ENCODE measurements around a stretch of chr21.

- RRBS = no CpG with 5 or more reads among the region's 21 CpGs
Measured at GRCh38 chr21:45056352-45056881, 18.0 kb upstream of the ADARB1 start.

DNA sequence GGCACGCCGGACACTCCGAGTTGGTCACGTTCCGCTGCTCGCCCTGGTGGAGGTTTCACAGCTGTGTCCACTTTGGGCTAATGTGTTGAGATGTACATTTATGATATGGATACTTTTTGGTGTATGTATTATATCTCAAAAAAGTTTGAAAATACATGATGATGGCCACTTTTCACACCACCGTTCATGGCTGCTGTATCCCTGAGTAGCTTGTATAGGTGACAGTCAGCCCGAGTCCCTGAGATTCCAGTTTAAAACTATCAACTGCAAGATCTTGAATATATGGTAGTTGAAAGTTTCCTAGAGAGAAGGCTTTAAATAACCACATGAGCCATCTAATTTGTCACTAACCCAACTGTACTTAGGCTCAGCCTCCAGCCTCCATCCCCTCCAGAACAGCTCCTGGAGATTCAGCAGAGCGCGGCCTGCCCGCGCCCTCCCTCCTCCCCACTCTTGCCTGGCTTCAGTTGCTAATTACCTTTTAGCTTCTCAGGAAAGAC lies 6.6 kb upstream of the ADARB1 start:
- RRBS = no CpG with 5 or more reads among the region's 12 CpGs

DNA sequence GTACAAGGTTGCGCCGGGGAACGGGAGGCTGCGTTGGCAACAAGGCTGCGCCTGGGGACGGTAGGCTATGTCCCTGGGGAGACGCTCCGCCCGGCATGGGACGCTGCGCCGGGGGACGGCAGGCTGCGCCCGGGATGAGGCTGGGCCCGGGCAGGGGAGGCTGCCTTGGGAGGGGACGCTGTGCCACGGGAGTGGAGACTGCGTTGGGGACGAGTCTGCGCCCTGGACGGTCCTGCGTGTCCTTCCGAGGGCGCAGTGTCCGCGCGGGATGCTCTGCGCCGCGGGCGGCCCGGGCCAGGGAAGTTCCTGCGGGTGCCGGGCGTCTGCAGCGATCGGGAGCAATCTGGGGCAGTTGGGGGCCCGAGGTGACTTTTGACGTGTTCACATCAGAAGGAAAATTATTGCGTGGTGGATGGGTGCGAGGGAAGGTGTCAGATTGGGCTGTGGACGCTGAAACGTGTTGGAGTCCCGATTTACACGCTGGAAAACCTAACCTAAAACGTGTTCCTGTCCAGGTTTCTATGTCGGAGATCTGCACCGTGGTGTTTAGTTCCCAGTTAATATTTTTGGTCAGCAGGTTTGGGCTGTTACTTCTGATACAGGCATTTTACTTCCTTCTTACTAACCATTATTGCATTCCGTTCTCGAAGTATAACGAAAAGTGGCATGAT lies 978 bp downstream of the ADARB1 start:
- RRBS = 3% methylated on average over 8 of the region's 52 CpGs

DNA sequence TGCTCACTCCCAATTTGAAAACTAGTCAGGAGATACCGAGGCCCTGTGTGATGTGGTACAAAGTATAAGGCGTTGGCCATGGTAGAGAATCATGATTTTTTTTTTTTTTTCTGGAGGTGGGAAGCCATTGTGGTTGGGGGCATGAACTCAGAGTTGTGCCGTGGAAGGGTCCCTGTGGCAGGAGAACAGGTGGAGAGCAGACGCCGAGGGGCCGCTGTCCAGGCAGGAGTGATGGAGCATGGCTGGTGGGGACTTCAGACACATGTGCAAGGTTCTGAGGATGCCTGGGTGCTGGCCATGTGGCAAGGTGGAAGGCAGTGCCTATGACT lies 22.9 kb downstream of the ADARB1 start:
- RRBS = no CpG with 5 or more reads among the region's 6 CpGs

DNA sequence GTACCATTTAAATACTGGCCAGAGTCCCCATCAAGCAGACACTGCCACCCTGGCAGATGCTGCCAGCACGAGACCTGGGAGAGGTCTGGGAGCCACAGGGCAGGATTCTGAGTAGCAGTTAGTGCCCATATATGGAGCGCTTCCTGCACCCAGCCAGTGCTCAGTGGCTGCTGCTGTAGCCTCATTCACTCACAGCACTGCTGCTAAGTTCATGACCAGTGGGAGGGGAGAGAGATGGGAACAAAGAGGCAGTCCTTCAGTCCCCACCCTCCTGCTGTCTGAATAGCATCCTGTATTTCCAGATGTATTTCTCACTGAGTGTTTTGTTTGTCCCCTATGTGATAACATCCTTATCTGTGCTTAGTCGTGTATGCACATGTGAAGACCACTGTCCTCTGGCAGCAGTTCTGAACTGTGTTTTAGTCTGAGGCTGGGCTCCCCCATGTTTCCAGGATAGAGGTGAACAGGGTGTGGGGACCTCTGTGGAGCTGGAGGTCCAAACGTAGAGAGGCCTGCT lies 80.4 kb downstream of the ADARB1 start:
- RRBS = no CpG with 5 or more reads among the region's 4 CpGs

- RRBS = no CpG with 5 or more reads among the region's 31 CpGs
Measured at GRCh38 chr21:45276926-45277488, 10.7 kb downstream of the POFUT2 start.

DNA sequence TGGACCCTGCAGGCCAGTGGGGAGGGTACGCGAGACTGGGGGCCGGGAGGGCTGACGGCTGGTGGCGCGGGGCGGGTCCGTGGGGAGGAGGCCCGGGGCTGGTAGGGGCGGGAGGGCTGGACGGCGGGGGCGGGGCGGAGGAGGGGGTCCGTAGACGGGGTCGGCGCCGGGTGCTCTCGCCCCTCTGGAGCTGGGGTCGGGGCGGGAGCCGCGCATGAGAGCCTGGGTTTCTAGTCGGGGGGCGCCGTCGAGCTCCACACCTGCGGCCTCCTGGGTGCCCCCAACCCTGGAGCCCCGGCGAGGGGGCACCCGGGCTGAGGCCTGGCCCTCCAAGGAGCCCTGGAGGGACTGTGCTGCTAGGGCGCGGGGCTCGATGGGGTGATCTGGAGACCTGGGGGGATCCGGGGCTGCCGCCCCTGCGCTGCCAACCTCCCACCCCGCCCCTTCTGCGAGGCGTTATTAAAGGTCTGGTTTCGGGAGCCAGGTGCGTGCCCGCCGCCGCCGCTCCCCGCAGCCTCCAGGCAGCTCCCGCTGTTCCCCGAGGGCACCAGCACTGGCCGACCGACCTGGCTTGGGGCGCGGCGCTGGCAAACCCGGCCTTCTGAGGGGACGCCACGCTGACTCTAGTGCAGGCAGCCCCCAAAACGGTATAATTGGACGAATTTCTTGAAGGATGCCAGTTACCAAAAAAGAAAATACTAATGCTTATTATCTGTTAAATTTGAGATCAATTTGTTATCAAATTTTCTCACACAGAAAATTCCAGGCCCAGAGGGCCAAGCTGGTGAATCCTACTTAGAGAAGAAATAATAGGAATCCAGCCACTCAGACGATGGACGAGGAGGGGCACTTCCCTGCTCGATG lies 757 bp upstream of the POFUT2 start:
- RRBS = 5% methylated on average over 21 of the region's 63 CpGs

DNA sequence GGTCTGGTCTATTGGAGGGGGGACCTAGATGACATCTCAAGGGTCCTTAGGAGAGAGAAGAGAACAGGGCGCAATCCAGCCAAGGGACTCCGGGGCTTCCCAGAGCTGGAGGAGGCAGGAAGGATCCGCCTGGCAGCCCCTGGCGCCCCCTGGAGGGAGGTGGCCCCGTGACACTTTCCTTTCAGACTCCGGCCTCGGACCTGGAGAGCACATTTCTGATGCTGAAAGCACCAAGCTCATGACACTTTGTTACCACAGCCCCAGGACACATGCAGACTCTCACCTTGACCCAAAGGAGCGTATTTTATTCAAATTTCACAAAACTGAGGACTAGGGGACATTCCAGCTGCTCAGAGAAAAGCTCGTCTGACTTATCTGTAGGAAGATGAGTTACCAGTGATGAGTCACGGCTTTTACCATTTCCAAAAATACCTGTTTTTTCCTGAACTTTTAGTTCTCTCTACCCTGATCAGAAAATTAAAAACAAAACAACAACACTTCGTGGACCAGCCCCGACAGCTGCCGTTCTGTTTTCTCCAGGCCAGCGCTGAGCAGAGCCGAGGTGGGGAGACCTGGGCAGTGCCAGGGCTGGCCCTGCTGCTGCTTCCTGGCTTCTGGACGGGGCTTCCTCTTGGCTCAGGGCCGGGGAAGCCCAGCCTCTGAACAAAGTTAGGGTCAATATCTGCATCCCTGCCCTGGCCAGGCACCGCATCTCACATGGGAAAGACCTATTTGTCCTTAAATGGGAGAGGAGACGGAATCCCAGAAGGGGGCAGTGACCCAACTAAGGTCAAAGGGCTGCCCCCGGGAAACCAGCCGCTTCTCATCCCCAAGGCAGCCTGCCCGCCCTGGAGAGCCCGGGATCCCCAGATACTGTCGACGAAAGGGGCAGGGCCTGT lies 21.6 kb upstream of the POFUT2 start:
- RRBS = 56% methylated on average over 7 of the region's 25 CpGs

GRCh38 chr21:45325169-45325534 lies 37.5 kb upstream of the POFUT2 start:
- RRBS = 28% methylated on average over 1 of the region's 16 CpGs

GRCh38 chr21:45403830-45404548 lies 976 bp upstream of the COL18A1 start:
- RRBS = no CpG with 5 or more reads among the region's 23 CpGs

- RRBS = 91% methylated on average over 2 of the region's 27 CpGs
Measured at GRCh38 chr21:45432379-45433713, 27.9 kb downstream of the COL18A1 start.

GRCh38 chr21:45438803-45439821 lies 34.1 kb downstream of the COL18A1 start:
- RRBS = 12% methylated on average over 19 of the region's 70 CpGs

DNA sequence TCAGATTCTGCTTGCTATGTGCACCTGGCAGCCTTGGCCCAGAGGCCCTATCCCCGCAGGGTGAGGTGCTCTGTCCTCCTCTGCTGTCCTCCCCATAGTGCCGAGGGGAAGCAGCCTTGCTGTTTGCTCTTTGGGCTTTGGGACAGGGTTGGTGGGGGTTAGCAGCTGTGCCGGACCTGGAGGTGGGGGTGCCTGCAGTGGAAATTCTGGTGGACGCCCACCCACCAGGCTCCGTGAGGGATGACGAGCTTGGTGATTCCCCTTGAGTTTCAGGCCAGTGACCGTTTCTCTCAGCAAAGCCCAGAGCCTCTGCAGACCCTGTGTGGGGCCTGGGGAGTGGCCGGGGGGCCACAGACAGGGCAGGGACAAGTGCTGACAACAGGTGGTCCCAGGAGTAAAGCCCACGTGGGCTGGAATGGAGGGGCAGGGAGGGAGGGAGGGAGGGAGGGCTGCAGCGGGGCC lies 52.7 kb downstream of the COL18A1 start:
- RRBS = no CpG with 5 or more reads among the region's 10 CpGs

DNA sequence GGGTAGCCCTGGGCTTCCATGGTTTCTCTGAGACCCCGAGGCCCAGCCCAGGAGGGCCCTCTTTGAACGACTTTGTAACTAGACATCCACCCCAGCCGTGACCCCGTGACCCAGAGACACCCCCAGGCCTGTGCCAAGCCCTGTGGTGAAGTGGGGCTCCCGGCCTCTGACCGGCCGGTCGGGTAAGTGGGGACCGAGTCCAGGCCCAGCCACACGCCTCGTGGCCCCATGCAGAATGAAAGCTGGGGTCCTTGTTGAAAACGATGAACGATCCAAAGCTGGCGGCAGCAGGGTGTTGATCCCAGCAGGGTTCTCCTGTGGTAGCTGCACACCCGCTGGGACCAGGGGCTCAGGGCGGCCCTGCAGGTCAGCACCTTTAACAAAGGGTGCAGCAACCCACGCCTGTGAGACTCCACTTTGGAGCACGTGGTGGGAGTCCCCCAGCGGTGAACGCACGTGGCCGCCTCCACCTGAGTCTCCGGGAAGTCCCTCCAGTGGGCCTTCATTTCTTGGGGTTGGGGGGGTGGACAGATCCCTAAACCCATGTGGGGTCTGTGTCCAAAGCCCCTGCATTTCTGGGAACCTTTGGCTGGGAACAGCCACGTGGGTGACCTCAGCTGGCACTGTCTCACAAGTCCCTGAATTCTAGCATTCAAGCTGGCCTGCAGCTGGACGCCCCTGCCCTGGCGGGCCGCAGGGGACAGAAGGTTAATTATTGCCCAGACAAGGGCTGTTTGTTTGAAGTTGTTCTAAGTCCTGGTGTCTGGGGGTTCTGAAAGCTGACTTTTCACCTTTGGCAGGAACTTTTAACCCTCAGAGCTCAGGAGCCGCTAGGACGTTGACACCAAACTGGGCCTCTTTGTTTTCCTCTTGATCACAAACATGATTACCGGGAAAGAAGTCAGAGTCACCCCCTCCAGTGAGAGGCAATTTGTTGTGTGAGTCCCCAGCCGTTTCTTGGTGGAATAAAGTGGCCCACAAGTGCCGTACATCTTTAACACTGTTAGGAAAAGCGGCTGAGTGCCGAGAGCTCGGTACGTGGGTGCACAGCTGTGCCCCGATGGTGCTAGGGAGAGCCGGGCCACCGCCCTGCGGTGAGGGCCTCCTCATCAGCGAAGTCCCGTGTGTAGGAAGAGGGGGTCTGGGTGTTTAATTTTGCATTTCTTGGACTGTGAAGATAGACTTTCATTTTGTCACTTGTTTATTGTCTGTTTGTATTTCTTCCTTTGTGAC lies 64.5 kb downstream of the COL18A1 start:
- RRBS = no CpG with 5 or more reads among the region's 42 CpGs

GRCh38 chr21:45556038-45556558 lies 13.9 kb upstream of the SLC19A1 start:
- RRBS = 48% methylated on average over 12 of the region's 25 CpGs

DNA sequence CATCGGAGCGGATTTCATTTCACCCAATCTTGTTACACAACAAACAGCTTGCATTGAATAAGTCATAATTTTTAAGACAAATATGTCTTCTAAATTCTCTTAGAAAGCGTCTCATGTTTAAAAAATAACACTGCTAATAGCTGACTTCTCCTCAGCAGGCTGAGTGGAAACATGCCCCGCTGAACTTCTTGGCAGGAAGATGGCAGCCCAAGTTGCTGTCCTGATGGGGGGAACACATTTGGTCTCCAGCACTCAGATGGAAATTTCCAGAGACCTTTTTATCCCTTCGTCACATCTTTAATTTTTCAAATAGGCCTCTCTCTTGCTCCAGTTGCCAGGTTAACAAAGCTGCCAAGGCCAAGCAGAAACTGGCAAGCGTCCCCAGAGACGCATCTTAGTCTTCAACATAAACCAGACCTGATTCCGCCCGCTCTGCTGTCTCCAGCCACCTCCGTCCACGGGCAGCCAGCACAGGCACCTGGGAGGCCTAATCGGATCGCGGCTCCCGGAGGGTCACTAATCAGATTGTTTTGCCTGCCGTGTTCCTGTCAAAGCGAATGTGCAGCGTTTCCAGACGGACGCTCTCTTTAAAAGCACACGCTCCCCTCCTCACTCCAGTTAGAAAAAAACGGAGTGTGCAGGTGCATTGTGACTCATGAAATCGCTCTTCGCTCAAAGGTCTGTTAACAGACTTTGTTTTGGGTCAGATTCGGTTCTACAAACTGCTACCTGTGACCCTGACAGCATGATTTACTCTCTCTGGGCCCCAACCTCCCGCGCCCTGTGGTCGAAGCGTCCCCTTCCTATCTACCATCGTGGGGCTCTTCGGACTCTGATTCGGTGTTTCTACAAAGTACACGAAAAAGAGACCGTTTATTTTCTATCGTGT lies 29.0 kb upstream of the SLC19A1 start:
- RRBS = no CpG with 5 or more reads among the region's 35 CpGs

DNA sequence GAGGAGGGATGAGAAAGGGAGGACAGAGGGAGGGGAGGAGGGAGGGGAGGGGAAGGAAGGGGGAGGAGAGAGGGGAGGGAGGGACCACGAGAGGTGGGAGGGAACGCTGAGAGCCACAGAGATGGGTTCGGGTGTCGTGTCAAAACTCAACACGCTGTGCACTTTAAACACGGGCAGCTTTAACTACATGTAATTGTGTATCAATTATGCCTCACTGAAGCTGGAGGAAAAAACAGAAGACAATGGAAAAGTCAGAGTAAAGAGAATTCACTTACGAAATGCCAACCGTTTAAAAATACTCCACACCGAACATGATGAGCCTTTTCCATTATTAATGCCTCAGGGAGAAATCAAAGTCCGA lies 35.9 kb upstream of the PCBP3 start:
- RRBS = no CpG with 5 or more reads among the region's 10 CpGs

GRCh38 chr21:45763518-45764010 lies 120.0 kb downstream of the PCBP3 start:
- RRBS = no CpG with 5 or more reads among the region's 21 CpGs

GRCh38 chr21:45886459-45887725 lies 94.7 kb upstream of the COL6A1 start:
- RRBS = no CpG with 5 or more reads among the region's 29 CpGs

DNA sequence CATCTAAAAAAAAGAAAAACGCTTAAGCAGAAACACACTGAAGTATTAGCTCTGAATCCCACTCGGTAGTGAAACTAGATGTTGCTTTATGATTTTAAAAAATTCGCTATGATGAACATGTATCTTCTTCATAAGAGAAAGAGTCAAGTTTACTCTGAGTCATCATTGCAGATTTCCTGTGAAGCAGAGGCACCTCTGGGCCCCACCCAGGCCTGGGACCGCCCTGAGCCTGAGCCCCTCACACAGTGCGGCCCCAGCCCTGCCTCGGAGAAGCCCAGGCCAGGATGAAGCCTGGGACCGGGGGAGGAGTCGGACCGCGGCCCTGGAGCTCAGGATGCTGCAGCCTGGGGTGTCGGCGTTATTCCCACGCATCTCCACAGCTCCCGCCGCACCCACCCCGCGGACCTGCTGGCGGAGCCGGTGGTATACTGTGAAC lies 2.5 kb upstream of the COL6A1 start:
- RRBS = no CpG with 5 or more reads among the region's 19 CpGs

Measured in GM19240 (cell line).